AG04449 (cell line): ENCODE results near the gene MEX3C.

GRCh38 chr18:51197304-51197850, at the start of gene MEX3C:
MEX3C (minus strand) TSS chr18:51197681.
- RRBS: 3% methylated on average over 32 of the region's 52 CpGs

GRCh38 chr18:51345892-51346450, 148.5 kb upstream of the MEX3C start:
- RRBS: no CpG with 5 or more reads among the region's 5 CpGs

GRCh38 chr18:51907815-51908404, 432.1 kb upstream of the DCC start:
- RRBS: no CpG with 5 or more reads among the region's 6 CpGs

DNA sequence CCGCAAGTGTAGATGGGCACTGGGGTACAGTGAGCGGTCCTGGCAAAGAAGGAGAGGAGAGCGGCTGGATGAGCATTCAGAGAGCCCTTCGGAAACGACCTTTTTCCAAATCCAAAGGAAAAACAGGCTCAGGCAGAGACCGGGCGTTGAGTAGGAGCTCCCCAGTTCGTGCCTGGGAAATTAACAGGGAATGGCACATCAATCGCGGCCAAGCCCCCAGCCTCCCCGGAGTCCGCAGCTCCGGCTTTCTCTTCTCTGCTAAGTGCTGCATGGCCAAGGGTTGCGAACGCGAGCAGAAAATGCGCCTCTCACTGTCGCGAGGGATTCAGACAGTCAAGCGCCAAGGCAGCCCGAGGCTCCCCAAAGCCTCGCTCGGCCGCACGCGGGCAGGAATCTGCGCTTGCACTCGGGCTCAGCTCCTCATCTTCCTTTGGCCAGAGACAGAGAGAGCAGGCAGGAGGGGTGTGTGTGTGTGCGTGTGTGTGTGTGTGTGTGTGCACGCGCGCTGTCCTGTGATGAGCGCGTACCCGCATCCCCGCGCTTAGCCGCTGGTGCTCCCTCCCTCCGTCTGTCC, 1.9 kb downstream of the DCC start:
- RRBS: 3% methylated on average over 6 of the region's 39 CpGs

GRCh38 chr18:54204802-54205348, 19.6 kb downstream of the MBD2 start:
- RRBS: no CpG with 5 or more reads among the region's 8 CpGs

- RRBS: no CpG with 5 or more reads among the region's 9 CpGs
Measured at GRCh38 chr18:54607303-54608119, 16.5 kb downstream of the DYNAP start.

GRCh38 chr18:55110366-55110914, 151.2 kb upstream of the CCDC68 start:
- RRBS: no CpG with 5 or more reads among the region's 9 CpGs

DNA sequence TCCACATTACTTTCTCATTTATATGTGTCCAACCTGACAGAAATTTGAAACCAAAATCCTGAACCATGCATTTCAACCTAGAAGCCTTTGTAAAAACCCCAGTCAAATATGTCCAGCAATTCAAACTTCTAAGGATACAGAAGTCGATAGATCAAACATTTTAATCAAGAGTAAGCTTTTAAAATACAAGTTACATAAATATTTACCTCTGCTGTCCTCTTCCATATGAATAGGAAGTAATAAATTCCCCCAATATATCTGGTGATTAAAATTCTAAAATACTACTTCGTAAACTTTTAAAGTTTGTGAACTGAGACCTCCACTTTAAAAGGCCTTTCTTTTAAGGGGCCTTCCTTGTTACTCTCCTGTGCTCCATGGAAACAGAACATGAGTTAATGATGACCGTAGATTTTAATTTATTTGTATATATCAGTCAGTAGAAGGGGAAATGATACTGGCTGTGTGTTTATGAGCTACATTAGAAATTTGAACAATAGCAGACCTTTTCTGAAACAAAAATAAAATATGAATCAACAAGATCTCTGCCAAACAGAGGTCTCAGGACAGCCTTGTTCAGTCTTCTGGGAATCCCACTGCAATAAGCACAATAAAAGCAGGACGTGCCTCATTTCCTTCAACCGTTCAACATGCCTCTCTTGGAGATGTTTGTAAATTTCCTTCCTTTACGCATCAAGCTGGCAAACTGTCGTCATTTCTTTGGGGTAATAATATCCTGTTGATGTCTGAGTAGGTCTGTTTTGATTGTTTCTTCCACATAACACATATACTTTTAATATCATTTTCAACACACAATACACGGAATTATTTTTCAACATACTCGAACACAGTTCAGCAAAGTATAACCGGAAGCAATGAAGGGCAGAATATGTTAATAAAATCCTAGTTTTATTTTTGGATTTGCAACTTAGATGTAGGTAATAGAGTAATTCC, 77.3 kb downstream of the TCF4 start:
- RRBS: no CpG with 5 or more reads among the region's 10 CpGs

DNA sequence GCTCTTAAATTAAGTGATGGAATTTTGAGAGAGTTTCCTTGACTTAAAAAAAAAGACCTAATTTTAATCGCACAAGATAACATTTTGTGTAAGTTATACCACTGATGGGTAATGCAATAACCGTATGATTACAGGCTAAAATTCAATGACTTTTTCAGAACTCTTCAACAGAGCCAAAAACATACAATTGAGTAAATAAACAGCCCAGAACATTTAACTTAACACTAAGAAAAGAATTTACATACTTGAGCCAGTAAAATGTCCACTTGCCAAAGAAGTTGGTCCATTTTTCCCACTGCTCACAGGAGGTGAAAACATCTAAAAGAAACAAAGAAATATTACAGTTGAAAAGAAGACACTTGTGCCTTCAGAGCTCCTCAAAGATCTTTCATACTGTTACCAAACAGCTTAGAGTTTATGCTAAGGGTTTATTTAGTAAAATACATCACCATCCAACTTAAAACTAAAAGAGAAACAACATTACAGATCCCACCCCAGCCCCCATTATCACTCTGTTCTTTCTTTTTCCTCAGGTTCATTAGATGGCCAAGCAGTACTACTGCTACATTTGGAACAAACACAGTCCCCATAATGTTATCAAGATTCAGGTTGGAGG, 2.8 kb downstream of the TCF4 start:
- RRBS: no CpG with 5 or more reads among the region's 2 CpGs

DNA sequence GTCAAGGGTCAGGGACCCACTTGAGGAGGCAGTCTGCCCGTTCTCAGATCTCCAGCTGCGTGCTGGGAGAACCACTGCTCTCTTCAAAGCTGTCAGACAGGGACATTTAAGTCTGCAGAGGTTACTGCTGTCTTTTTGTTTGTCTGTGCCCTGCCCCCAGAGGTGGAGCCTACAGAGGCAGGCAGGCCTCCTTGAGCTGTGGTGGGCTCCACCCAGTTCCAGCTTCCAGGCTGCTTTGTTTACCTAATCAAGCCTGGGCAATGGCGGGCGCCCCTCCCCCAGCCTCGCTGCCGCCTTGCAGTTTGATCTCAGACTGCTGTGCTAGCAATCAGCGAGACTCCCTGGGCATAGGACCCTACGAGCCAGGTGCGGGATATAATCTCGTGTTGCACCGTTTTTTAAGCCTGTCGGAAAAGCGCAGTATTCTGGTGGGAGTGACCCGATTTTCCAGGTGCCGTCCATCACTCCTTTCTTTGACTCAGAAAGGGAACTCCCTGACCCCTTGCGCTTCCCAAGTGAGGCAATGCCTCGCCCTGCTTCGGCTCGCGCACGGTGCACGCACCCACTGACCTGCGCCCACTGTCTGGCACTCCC, 132.9 kb upstream of the TCF4 start:
- RRBS: no CpG with 5 or more reads among the region's 23 CpGs

DNA sequence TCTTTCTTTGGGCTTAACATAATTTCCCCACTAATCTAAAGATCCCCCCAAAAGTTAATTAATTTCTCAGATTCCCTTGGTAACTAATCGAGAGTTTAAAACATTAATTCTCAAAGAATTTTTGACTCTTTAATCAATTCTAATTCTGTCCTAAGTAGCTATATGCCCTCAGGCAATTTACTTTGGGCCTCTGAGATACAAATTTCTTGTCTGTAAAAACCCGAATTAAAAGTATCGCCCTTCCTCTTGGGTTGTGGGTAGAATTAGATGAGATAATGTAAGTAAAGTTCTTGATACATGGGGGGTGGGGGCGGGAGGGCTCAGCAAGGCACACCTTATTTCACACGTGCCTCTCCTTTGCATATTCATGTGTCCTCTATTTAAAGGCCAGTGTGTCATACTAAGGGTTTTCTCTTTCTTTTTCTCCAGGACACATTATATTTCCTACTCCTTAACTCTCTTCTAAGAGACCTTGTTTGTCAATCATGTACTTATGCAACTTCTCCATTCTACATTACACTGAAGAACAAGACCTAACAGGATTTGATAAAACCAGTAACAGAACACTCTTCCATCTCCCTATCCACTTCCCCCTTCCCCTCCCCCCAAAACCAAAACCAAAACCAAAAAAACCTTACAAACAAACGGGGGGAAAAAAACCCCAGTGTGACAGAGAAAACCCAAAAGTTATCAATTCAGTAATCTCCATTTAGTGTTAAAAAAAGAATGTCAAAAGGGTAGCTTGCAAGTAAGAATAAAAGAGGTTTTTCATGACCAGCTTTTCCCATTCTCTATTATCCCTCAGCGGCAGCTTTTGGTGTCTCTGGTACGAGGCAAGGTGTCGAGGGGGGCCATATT, 190.7 kb upstream of the TCF4 start:
- RRBS: no CpG with 5 or more reads among the region's 9 CpGs

DNA sequence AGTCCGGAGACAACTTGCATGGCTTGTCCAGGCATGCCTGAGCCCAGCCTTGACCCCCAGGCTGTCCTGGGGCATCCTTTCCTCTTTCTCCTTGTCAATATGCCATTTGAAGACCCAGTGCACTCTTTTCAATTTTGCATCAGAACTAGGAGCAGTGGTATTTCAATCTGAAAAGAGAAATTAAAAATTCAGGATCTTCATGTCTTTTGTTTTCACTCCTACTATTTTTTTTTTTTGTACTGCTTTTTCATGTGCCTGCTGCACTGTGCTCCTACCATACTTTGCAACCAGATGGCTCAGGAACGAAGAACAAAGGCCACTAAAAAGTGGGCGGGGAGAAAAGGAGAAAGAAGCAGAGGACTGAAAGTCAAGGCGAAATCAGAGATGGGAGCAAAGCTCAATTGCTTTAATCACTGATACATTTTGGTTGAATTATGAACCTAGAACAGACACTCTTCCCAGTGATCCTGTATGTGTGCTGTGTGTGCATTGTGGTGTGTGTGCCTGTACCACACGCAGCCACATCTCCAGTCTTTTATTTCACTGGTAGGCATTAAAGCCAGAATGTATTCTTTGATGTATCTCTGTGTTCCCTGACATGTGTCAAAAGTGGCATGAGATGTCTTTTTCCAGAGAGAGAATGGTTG, 495.9 kb upstream of the TCF4 start:
- RRBS: no CpG with 5 or more reads among the region's 5 CpGs

DNA sequence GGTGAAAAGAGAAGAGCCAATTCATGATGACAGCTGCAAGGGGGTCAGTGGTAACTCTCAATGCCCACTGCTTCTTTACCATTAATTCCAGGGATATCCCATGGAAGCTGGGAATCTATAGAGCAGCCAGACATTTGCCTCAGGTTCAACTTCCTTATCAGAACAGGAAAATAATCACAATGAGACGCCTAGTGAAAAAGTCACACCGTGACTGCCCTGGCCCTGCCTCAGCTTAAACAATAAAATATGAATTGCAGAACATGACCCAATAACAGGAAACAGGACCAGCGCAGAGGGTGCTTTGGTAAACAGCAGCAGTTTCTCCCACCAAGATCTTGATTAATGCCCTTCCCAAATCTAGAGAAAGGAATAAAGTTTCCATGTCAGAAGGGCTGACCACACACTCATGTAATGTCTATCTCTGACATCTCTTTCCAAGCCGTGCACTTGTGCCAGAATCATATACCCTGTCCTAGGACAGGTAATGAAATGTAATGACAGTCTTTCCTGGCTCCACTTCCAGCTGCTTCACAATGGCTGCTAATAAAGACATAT, 438.5 kb downstream of the TXNL1 start:
- RRBS: no CpG with 5 or more reads among the region's 4 CpGs

GRCh38 chr18:56508734-56509213, 129.6 kb downstream of the TXNL1 start:
- RRBS: no CpG with 5 or more reads among the region's 4 CpGs

GRCh38 chr18:56606643-56607164, 31.7 kb downstream of the TXNL1 start:
- RRBS: no CpG with 5 or more reads among the region's 4 CpGs

DNA sequence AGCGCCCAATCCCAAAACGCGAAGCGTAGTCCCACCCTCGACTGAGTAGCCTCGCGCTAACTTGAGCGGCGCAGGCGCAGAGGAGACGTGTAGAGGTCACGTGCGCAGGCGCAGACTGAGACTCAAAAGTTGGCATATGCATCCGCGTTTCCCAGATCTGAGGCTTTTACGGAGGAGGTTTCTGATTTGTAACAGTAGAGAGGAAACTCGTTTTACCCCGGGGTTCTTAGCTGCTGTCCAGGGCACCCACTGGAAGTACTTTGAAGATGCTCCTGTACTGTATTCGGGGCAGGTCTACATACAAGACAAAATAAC, 311 bp upstream of the TXNL1 start:
- RRBS: no CpG with 5 or more reads among the region's 20 CpGs

- RRBS: no CpG with 5 or more reads among the region's 4 CpGs
Measured at GRCh38 chr18:56789318-56789735, 138.2 kb downstream of the WDR7 start.

DNA sequence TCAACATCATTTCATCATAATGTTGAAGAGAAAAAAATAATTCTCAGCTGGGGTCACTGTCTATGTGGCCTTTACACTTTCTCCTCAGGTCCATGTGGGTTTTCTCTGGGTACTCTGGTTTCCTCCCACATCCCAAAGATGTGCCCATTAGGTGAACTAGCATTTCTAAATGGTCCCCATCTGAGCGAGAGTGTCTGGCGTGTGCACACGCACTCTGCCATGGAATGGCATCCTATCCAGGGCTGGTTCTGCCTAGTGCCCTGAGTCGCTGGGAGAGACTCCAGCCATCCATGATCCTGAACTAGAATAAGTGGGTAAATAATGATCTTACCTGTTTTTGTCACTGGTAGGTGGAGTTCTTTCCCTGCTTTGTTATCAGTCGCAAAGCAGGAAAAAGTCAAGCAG, 205.2 kb upstream of the BOD1L2 start:
- RRBS: no CpG with 5 or more reads among the region's 5 CpGs

DNA sequence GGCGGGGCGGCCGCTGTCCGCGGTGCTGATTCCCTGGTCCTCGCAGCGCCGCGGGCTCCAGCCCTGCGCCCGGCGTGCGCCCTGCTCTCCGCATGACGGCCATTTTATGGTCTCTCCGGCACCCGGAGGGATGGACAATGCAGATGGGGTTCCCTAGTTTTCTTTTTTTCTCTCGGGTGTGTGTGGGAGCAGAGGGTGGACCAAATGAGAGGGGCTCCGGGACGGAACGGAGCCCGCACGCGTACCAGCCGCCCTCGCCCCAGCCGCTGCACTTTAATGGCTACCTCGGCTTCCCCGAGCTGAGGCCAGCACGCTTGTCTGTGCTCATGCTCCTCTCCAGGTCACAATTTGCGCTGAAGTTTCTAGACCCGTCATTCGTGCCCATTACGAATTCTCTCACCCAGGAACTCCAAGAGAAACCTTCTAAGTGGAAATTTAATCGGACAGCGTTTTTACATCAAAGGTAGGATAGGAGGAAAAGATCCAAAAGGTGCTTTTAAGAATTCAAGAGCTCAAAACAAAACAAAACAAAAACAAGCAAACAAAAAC, 1.8 kb downstream of the ST8SIA3 start:
- RRBS: 7% methylated on average over 8 of the region's 36 CpGs

DNA sequence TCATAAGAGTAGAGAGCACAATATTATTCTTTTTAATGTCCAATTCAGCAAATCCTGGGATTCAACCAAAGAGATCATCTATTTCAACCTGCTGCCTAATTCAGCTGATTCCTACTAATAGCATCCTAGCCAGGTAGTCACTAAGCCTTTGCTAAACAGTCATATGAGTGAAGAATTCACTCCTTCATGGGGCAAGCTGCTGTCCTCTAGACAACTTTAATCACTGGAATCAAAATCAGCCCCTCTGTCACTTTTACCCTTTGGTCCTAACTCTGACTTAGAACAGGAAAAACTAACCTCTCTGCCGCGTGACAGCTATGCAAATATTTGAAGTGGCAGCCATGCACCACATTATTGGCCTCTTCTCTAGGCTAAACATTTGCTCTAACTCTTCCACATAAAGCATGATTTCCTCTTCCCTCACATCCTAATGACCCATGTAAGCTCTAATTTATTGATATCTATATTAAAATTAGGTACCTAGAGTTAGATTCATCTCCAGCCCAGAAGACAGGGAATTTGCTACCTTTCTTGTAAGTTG, 12.9 kb upstream of the ONECUT2 start:
- RRBS: no CpG with 5 or more reads among the region's 2 CpGs